Endodermal cell (in vitro differentiated cells): ENCODE measurements around a stretch of chr2.

GRCh38 chr2:24492206-24492994, 1.3 kb downstream of the NCOA1 start:
- PRO-cap, result no peak

DNA sequence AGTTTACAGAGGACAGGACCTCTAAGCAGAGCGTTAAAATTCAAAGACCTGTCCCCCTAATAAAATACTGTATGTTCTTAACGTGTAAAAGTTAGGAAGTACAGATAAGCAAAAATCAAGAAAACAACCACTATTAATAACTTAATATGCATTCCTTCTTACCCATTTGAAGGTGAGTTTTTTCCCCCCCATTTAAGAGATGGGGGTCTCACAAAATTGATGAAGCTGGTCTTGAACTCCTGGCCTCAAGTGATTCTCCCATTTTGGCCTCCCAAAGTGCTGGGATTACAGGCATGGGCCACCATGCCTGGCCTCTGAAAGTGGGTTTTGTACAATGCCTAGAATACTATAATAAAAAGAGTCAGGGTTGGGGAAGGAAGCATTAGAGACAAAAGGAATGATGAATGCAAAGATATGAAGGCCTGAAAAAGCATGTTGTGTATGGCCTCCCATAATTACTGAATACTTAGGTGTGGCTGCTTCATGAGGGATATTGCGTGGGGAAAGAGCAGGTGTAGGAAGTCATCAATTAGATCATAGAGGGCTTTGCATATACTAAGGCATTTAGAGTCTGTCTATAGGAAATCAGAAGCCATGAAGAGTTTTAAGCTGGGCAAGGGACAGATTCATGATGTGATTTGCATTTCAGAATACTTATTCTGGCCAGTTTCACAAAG, 48.0 kb downstream of the NCOA1 start:
- PRO-cap, result no peak

DNA sequence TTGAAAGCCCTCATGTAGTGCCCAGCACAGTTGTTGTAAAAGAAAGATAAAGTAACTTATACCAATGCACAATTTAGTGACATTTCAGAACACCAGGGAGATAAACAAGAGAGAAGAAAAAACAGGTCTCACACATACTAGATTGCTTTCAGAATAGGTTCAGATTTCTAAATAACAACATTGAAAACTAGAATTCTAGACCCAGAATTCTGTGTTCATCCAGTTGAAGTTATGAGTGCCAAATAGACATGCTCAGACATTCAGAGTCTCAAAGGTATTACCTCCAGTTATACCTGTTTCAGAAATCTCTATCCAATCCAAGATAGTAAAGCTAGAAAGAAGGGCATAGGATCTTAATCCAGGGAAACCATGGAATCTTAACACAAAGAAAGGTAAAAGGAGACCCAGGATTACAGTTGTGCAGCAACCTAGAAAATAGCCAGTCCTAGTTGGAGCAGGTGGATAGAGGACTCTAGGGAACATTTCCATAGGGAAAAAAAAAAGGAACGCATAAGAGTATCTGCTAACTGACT, 124.8 kb downstream of the PTRHD1 start:
- PRO-cap, result no peak

- PRO-cap, result no peak
Measured at GRCh38 chr2:24767926-24768980, 24.9 kb downstream of the PTRHD1 start.

DNA sequence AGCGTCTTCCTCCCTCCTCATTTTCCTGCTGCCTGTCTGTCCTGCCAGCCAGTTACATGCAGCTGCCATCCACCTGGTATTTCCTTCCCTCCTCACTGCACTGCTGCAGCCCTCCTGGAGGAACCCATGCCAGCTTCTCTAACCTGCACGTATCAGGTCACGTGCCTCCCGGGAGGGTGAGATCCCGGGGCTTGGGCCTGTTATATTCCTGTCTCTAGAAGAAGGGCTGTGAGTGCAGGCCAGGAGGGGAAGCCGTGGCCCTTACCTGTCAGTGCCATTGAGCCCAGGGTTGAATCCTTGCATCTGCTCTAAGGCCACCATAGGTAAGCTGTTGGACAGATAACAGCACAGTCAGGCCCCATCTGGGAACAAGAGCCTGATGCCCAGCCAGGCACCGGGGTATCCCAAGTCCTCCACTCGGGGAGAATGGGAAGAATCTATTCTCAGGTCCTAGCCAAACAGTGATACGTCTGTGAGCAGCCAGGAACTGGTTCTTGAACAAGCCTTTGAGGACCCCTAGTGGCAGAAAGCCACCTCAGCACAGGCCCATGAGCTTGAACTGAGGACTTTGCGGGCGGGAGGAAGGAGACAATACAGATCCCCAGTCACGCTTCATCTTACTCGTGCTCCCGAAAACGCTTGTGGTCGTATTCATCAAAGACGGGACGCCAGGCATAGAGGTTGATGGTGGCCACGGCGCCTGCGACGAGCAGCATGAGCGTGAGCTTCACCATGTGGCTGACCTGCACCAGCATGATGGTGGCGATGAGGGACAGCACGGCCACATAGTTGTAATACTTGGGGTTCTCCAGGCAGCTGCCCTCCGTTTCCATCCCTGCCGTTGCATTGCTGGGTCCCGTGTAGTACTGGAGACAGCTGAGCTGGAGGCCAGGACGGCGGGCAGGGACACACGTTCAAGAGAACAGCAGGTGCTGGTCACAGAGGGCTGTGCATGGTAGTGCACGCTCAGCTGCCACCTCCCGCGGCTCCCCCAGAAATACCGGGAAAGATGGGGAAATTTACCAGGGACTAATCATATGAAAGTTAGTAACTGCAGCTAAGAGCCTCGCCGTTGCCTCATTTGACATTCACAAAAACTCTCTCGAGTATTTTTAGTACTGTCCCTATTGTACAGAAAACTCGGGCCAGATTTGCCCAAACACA, 34.4 kb downstream of the CENPO start:
- PRO-cap, result no peak

DNA sequence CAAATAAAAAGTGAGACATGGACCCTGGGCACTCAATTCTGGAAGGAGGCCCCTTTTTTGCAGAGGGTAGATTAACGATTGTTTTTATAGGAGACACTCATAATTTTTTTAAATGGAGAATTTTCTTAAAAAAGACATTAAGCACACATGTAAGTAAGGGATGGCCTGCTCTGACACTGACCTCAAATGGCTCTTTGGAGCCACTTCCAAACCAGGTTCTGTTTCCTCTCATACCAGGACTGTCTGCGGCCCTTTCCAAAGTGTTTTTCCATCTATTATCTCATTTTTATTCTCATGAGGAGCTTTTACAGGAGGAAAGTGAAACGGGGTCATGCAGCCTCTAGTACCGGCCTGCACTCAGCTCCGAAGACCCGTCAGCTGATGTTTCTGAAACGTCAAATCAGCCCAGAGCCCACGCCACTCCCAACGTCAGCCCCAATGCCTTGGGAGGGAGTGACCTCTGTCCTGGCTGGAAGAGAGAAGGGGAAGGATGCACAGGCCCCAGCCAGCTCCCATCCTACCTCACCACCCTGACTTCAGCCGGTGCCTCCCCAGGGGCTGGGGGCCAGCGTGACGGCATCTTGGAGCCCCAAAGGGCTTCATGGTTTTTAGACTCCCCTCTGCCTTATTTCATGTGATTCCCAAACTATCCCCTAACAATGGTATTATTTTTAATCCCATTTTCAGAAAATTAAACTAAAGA, 58.6 kb downstream of the ADCY3 start:
- PRO-cap, result no peak

DNA sequence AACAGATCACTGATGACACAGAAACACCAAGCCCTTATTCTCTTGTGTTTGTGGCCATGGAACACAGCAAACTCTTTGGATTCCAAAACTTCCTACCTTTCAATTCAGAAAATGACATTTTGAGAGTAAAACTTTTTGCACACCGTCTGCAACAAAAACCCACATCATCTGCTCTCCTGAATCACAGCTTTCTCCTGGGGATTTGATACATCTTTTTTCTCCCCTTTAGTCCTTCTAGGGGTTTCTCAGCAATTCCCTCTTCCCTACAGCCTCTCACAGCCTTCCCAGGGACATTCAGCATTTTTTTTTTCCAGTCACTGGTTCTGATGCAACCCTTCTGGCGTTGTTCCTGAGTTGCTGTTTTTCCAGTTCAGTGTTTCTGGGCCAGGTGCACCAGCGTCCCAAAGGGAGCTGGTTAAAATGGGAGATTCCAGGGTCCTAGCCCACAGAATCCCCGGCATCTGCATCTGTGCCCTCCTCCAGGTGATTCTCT, 36.2 kb downstream of the ADCY3 start:
- PRO-cap, result no peak

DNA sequence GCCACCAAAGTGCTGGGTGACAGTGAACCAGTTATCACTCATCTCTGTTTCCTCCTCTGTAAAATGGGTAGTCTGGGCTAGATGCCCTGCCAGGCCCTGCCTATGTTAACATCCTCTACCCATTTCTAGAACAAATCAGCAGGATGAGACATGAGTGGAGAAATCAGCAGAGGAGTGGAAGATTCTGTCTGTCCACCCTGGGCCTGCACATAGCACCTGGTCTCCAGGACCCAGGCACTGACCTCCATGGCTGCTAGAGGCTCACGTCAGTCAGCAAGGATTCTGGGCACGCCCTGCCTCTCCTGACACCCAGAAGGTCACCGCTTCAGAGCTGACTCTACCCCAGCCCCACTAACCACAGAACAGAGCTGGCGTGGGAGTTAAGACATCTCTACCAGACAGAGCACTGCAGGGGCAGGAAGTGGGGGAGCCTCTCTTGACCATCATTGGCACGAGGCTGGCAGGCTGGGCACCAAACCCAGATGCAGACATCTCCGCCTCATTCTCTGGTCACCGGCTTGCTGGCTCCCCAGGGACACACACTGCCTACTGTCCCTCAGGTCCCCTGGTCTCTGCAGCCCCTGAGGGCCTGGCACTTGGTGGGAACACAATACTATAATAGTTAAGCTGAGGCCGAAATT, 3.0 kb downstream of the ADCY3 start:
- PRO-cap, result no peak

DNA sequence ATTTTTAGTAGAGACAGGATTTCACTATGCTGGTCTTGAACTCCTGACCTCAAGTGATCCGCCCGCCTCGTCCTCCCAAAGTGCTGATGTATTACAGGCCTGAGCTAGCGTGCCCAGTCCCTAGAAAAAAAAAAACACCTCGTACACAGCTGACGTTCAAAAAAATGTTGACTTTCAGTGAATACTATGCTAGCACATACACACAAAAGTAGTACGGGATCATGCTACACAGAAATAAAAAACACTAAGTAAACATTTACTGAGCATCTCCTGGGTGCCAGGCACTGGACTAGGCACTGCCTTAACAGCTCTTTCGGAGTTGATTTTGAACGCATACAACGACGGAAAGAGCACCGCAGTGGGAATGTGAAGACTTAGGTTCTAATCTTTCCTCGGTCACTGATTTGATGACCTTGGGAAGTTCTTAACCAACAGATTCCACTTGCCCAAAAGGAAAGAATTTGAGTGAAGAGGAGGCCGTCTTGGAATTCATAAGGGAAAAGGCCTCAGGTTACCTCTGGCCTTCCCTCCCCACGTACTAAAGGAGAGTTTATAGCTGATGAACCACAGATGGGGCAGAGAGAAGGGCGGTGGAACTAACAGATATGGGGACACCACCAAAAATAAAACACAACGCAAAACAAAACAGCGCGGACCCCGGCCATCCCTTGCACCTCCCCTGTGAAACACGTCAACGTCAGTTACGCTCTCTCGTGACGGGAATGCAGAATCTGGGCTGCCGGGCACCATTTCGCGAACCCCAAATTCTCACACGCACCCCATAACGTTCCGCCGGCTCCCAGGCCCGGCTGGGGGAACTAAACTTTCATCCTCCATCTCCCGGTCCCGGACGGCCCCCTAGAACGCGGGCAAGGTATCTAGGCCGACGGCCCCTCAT, 868 bp downstream of the DNAJC27 start:
- PRO-cap, result unidirectional peak, plus-strand start at position 569 of the sequence

DNA sequence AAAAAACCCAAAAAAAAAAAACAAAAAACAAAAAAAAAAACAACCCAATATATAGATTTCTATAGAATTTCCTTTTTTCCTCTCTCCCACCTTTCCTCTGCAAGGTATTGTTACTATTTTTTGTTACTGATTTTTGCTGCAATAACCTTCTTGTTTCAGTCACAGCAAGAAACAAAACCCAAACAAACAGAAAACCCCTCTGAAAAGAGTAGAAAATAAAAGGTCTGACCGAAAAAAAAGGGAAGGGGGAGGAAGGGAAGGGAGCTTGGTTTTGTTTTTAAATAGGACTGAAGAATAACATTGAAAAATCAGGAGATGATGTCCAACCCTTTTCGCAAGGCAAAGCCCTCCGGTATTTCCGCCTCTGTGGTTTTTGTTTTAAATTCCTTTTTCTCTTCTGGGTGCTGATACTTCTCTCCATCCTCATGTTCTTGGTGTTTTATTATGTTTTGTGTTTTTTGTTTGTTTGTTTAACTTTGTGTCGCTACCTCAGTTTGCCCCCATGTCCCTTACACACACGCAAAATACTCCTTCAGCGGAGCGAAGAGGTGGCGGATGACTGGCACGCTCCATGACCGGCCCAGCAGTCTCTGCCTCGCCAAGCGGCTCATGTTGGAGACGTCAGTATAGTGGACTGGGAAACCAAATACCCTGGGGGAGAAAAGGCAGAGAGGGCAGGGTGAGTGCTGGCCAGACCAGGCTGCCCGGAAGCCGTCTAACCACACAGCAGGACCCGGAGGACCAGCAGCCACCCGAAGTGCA, 65.6 kb upstream of the POMC start:
- PRO-cap, result no peak

DNA sequence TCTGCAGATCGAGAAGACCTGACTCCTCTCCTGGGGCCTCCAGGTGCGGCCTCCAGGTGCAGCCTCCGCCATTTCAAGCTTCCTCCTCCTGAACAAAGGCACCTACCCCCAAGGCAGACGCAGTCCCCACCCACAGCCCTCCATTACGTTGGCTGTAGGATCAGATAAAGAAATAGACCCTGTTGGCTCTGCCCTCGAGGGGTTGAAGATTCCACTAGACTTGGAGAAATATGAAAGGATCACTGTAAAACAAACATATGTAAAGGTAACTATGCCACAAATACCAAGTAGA, 84.7 kb upstream of the POMC start:
- PRO-cap, result unidirectional peak, minus-strand start at position 94 of the sequence

DNA sequence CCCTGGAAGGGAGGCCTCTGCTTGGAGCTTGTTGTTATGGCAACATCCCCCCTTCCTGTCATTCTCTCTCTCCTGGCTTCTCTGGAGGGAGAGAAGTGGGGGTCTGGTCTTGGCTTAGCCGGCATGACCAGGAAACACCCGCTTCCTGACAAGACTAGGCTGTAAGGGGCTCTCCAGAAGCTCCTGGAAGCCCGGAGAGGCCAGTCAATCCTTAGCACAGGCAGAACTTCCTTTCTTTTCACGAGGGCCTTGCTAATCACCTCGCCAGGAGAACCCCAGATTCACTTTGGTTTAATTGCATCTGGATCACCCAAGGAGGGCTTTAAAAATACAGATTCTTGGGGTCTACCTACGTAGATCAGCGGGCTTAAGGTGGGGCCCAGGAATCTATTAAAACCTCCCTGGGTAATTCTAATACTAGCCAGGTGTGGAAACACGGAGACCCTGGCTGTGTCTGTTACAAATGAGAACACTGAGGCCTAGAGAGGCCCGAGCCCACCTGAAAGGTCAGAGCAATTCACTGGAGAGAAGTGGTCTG, 84.2 kb downstream of the DNMT3A start:
- PRO-cap, result no peak

DNA sequence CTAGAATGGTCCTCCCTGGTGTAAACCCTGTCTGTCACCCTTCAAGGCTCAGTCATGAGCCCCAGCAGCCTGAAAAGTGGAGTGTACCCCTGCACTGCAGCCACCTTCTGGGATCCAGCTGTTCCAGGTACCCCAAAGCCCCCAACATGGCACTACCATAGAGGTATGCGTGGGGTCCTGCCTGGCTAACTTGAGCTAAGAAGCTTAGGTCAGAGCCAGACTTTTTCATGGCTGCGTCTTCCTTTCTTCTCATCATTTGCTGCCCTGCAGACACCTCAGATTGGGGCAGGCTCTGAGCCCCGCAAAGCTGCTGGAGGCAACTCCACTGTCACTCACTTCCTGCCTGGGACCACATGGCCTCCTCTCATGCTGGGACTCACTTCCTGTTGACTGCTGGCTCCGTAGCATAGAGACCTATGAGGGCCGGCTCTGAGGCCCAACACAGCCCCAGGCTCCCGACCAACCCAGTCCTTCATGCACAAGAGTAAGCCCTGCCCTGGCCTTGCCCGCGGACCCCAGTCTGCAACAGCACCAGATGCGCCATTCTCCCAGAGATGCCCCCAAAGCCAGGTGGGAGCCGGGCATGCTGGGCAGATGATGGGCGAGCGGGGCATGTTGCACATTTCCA, 55.8 kb downstream of the DNMT3A start:
- PRO-cap, result no peak

- PRO-cap, result no peak
Measured at GRCh38 chr2:25332372-25332947, 9.3 kb downstream of the DNMT3A start.

DNA sequence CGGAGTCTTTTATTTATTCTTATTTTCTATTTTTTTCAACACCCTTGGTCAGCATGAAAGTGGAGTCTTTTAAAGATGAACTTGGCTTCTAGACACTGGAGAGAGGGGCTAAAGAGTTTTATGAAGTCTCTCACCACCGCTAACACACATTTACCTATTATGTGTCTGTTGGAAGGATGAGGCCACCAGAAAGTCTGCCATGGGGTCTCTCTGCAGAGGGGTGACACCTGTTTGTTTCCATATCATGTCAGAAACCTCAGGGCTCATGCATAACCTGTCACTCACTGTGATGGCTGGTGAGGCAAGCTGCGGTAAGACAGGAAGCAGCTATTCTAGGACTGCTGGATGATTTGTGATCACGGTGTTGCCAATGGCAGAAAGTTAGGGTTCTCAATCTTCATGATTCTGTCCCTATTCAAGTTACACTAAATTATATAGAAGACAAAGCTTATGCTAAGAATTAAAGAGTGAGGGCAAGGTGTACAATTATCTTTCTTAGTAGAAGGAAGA, 60.8 kb upstream of the DNMT3A start:
- PRO-cap, result no peak

DNA sequence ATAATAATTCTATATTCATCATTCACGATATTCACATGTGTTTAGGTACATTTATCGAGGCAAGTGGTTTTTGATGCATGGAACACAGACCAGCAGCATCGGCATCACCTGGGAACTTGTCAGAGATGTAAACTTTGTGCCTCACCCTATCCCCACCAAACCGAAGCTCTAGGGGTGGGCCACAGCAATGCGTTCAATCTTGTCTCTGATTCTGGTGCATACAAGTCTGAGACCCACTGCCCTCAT, 78.1 kb upstream of the DNMT3A start:
- PRO-cap, result no peak

DNA sequence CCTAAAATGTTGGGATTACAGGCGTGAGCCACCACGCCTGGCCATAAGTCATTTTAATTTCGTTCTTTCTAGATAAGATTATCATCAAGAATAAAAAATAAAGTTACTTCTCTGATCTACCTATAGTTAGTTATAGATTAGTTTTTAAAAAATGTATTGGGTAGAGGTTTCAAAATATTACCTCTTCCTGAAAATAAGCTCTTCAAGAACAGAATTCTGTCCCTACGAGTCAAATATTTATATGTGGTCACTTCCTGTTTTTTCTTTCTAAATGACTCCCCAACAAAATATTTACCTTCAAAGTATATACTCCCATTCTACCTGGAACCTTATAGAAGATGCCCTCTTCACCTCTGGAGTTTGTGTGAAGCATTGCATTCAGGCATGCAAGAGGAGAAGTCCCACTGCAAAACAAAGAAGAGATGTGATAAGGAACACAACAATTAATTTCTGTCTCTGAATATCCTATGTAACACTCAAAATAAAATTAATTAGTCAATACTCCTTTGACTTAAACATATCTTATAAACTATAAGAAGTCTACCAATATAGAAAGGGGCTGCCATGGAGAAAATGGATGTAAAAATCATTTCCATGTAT, 72.3 kb downstream of the ASXL2 start:
- PRO-cap, result no peak

DNA sequence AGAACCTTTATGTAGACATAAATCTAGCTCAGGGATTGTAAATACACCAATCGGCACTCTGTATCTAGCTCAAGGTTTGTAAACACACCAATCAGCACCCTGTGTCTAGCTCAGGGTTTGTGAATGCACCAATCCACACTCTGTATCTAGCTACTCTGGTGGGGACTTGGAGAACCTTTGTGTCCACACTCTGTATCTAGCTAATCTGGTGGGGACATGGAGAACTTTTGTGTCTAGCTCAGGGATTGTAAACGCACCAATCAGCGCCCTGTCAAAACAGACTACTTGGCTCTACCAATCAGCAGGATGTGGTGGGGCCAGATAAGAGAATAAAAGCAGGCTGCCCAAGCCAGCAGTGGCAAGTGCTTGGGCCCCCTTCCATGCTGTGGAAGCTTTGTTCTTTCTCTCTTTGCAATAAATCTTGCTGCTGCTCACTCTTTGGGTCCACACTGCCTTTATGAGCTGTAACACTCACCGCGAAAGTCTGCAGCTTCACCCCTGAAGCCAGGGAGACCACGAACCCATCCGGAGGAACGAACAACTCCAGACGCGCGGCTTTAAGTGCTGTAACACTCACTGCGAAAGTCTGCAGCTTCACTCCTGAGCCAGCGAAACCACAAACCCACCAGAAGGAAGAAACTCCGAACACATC, 37.9 kb upstream of the ASXL2 start:
- PRO-cap, result no peak

DNA sequence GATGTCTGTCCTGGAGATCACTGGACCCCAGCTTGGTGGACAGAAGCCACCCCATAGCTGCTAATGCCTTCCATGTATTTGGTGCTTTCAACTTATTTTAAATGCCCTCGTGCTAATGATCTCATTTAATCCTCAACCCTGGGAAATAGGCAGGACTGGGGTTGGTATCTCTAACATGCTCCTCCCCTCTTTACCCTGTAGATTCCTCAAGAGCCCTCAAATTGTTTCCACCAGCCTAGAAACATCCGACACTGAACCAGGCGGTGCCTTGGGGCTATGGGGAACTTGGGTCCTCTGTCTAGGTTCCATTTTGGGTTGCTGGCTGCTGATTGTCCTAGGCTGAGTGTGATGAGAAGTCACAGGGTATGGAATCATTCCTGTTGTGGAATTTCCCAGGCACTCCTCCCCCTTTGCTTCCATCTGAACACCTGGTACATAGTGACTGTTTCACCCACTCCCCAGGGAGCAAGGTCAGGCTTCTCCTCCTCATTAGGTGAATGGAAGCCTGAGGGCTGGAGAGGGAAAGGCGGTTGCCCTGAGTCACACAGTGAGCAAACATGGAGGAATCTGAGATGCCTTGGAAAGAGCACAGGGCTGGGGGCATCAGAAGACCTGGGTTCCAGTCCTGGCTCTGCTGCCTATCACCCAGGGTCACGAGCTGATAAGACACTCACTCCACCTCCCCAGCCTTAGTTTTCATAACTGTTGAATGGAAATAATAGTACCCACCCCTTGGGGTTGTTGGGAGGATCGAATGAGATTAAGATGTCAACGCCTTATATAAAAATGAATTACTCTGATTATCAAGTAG, 4.5 kb downstream of the KIF3C start:
- PRO-cap, result no peak

DNA sequence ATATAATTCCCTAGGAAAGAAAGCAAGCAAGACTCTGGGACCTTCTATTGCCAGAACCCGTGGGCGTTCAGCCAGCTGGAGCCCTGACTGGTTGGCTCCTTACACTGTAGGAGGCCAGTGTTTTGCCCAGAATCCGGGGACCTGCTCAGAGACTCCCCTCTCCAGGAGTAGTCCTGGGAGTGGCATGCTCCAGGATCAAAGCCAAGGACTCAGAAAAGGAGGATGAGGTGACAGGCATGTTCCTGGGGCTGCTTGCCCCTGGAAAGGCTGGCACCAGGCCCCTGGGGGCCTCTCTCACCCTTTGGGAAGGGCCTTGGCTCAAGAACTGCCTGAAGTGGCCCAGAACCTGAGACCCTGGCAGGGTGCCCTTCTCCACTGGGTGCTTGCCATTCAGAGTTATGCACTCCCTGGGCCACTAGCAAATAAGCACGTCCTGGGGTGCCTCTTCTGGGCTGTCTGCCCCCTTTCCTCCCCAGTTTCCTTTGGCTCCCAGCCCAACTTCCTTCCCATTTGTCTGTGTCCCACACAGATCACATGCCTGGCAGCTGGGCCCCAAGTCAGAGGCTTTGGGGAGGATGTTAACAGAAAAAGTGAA, 19.6 kb upstream of the KIF3C start:
- PRO-cap, result no peak